Left colon (tissue), 1 donor: ENCODE data around the genes PDCD4 and ACSL5.

GRCh38 chr10:110499047-110499982, 1.6 kb downstream of the DUSP5 start:
- PRO-cap: unidirectional peak, plus-strand start at chr10:110499582; bidirectional peak, plus-strand start at chr10:110499677, minus-strand start at chr10:110499658

DNA sequence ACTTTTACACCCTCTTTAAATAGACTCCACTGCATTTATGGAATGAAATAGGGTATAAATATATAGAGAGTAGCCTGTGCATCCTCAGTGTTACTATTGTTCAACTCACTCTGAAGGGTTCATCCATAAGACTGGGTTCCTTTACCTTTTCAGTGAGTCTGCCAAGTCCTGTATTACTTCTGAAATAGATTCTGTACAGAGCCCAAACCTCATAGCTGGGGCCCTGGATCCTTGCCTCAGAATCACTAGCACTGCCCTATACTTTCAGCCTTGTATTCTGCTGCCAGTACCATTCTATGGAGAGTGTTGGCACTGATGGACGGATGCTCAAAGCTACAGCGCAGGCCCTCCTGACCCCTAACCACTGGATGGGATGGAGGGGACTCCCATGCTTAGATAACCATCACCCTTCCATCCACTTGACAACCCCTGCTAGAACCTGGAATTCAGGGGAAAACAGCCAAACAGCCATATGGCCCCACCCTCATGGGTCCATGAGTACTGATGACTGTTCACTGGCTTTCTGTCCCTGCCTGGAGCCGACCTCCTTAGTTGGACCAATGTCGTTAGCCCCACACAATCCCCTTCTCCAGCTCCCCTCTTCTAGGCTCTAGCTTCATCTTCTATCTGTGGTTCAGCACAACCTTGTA, 16.1 kb downstream of the DUSP5 start:
- PRO-cap: no peak

DNA sequence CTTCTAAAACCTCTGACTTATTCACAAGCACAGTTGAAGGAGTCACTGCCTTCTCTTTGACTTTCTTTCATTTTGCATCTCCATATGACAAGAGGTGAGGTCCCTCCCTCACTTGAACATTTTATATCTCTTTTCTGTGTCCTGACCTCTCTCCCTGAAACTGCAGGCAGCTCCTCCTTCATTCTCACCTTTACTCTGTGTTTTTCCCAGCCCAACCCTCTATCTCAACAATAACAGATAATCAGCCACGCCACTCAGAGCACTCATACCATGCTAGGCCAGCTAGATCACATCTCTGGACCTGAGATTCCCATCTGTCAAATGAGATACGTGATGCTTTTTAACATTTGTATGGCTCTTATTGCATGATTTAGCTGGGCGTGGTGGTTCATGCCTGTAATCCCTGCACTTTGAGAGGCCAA, 63.2 kb upstream of the PDCD4 start:
- PRO-cap: bidirectional peak, plus-strand start at position 262 of the sequence, minus-strand start at position 58 of the sequence

DNA sequence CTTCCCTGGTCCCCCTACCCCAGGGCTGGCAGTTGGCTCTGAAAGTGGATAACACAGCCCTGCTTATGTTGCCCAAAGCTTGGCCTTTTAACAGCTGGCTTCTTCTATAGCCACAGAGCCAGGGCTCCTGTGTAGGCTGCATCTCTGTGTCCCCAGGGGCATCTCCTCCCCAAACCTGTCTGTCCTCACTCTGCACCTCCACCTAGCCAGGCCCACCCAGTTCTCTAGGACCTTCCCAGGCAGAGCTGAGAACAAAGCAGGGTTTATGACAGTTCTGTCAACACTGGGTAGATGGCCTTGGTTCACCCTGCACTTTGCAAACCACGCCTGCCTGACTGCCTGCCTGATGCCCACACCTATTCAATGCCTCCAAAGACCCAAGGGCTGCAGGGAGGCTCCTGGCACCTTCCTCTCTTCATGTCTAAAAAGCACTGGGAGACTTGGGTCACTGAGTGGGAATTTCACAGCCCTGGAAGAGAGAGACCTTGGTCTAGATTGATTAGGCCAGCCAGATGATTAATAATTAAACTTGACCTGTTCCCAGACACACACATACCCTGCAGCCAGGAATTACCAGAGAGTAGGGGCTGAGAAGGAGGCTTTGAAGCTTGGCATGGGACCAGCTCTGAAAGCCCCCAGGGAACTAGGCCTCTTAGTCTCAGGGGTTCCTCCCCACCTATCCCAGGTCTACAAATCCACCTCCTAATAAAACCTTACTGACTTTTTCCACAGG, 25.9 kb upstream of the PDCD4 start:
- PRO-cap: bidirectional peak, plus-strand start at position 363 of the sequence, minus-strand start at position 165 of the sequence

DNA sequence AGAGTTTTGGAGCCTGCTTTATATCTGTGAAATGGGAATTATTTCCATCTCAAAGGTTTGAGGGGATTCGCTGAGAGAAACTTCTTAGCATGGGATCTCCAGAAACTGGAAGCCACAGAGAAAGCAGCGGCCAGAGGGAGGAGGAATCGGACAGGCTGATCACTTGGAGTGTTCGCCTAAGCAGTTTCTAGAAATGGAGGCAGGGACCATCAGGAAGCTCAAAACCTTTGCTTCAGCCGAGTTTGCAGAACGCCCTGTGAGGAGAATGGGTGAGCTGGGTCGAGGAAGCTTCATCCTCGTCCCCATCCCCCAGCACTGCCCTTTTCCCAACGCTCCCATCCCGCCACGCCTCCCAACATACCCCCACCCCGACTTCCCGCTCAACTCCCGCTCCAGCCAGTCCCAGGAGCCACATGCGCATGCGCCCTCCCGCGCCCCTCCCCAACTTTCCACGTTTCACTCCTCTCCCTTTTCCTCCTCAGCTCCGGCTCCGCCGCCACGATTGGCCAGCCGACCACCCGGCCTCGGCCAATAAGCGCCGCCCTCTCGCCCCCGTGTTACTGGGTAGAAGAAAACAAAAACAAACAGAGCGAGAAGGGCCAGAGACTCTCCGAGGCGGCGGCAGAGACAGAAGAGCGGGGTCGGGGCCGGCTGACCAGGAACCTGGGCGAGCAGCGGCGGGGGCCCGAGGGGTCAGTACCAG, at the start of gene PDCD4:
PDCD4 (plus strand) TSS at position 602 of the 703 bp plus-strand sequence.
- PRO-cap: bidirectional peak, plus-strand start at position 602 of the sequence, minus-strand start at position 317 of the sequence

GRCh38 chr10:110873876-110874408, 2.2 kb downstream of the PDCD4 start:
- PRO-cap: unidirectional peak, plus-strand start at chr10:110874161

DNA sequence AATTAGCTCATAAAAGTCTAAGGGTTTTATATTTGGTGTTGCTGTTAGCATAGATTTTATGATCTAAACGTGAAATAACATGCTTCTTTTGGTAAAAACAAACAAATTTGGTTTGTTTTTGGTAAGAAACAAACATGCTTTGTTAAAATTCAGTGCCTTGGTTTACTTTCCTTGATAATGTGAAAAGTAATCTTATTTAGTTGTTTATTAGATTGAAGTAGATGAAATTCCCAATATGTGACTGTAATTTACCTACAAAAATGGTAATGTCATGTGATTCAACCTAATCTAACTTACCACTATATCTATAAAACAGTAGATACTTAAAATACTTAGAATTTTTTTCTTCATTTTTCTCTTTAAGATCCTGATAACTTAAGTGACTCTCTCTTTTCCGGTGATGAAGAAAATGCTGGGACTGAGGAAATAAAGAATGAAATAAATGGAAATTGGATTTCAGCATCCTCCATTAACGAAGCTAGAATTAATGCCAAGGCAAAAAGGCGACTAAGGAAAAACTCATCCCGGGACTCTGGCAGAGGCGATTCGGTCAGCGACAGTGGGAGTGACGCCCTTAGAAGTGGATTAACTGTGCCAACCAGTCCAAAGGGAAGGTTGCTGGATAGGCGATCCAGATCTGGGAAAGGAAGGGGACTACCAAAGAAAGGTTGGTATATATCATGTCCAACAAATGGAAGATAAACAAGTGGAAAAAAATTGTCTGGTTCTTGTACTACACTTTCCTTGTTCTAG, 9.3 kb downstream of the PDCD4 start:
- PRO-cap: no peak

- PRO-cap: no peak
Observed at GRCh38 chr10:110882583-110883513, 11.1 kb downstream of the PDCD4 start.

GRCh38 chr10:110916538-110917226, 2.3 kb downstream of the BBIP1 start:
- PRO-cap: no peak

DNA sequence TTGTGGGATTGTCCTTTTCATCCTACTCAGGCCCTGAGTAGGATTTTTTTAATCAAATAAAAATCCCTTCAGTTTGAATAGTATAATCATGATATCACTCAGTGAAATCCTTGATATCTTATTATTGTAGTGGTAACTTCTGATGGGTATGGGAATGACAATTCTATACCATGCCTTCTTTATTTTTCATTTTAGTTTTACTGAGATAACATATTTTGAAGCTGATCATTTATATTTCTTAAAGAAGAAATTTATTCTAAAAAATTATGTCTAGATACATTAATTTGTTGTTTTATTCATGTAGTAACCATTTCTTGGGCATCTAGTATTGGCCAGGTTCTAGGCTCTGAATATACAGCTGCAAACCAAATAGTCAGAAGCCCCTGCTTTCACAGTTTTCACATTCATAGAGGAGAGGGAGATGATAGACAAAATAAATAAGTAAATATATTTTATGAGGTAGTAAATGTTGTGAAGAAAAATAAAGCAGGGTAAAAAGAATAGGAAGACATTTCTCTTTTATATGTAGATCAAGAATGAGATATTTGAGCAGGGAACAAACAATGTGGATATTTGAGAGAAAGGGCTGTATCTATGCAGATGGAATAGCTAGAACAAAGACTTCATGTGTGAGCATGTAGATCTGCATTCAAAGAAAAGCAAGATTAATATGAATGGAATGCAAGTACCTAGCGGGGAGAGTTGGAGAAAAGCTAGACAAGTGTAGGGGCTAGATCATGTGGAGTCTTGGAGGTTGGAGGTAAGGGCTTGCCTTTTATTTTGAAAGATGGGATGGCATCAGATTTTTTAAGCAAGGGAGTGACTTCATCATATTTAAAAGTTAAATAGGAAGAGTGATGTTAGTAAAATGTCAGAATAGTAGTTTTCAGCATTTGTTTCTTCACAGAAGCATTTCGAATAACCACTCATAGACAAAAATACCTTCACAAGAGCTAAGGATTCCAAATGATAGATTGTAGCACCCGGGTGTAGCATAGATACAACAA, 26.9 kb downstream of the SHOC2 start:
- PRO-cap: no peak

DNA sequence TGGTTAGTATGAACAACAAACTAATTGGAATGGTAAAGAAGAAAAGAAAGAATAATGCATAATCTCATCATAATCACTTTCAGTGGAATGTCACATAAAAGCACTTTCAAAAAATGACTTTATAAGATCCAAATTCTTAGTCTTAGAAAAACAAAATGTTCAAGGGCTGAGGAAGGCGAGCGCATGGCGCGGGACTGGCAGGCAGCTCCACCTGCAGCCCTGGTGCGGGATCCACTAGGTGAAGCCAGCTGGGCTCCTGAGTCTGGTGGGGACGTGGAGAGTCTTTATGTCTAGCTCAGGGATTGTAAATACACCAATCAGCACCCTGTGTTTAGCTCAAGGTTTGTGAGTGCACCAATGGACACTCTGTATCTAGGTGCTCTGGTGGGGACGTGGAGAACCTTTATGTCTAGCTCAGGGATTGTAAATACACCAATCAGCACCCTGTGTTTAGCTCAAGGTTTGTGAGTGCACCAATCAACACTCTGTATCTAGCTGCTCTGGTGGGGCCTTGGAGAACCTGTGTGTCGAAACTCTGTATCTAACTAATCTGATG, 70.6 kb downstream of the SHOC2 start:
- PRO-cap: no peak

- PRO-cap: no peak
Observed at GRCh38 chr10:112168133-112168678, 15.4 kb downstream of the GPAM start.

- PRO-cap: no peak
Observed at GRCh38 chr10:112275445-112276372, 7.5 kb upstream of the TECTB start.

DNA sequence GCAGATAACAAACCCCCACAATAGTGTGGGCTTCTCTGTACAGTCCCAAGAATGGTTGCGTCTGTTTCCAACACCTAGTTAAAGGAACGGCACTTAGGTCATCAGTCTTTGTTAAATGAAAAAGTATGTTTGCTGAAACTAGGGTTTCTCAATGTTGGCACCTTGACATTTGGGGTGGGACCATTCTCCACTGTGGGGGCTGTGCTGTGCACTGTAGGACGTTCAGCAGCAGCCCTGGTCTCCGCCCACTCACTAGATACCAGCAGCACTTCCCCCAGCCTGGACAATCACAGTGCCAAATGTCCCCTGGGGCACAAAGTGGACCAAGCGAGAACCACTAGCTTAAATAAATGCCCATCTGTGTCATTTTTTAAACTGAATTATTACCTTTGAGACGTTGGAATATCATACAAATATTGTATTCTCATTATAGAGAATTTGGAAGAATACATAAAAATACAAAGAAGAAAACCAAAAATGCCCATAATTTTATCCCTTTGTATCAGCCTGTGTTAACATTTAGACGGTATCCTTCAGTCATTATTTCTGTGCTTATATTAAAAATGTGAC, 13.9 kb downstream of the TECTB start:
- PRO-cap: no peak

- PRO-cap: unidirectional peak, minus-strand start at chr10:112339099; unidirectional peak, minus-strand start at chr10:112339127
Observed at GRCh38 chr10:112338883-112339329, 35.0 kb upstream of the ACSL5 start.

DNA sequence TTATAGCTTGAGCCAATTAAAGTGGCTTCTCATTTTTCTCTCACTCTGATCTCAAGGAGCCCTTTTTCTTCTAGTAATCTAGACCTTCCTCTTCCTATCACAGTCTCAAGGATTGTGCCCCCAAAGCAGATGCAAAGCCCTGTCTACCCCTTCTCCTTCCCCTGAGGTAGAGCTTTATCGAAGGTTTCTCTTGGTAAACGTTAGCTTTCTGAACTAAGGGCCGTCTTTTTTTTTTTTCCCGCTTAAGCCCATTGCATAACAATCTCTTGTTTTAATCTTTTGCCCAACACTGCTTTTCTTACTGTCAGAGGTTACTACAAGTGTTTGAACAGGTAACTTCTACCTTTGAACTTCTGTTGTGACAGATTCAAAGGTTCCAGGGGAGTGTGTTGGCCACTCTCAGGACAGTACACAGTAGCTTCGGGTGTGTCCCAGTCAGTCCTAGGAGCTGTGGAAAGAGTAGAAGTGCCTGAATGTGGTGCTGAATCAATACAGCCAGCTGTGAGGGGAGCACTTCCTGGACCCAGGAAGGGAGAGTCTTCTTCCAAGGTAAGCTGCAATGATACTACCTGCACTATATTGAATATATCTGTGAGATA, at the start of gene ACSL5:
ACSL5 (plus strand) TSS at position 396 of the 599 bp plus-strand sequence.
- PRO-cap: bidirectional peak, plus-strand start at position 438 of the sequence, minus-strand start at position 409 of the sequence

DNA sequence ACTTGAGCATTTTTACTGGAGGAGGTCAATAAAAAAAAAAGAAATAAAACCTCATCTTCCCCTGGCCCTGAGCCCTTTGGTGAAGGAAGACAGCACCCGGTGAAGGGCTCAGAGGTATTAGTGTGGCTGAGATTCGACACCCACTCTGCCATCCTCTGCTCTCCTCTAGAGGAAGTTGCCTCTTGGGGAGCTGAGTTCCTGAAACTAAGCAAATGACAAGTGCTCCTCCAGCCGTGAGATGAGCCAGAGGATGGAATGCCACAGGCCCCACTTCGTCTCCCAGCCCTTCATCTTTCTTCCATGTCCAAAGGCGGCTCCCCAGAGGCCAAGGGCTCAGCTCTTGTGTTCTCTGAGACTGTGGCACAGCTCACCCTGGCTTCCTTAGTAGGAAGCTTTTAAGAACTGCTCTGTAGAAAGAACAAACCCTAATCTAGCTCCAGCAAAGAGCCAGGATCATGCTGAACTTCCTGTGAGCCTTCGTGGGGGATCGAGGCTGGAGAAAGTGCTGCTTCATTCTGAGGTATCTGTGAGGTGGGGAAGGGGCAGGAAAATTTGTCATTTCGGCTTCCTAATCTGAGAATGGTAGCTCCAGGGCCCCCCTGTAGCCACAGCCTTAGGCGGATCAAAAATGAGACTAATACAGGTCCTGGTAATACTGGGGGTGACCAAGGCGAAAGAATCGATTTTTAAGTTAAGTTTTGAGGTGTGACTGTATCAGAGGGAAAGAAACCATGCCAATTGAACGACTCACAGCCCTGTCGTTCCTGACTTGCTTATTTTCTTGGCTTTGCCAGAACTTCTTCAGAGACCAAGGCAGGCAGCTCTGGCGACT, 1.3 kb downstream of the ACSL5 start:
- PRO-cap: bidirectional peak, plus-strand start at position 72 of the sequence, minus-strand start outside the sequence; bidirectional peak, plus-strand start at position 241 of the sequence, minus-strand start at position 208 of the sequence

- PRO-cap: no peak
Observed at GRCh38 chr10:112480164-112480580, 33.2 kb downstream of the VTI1A start.

DNA sequence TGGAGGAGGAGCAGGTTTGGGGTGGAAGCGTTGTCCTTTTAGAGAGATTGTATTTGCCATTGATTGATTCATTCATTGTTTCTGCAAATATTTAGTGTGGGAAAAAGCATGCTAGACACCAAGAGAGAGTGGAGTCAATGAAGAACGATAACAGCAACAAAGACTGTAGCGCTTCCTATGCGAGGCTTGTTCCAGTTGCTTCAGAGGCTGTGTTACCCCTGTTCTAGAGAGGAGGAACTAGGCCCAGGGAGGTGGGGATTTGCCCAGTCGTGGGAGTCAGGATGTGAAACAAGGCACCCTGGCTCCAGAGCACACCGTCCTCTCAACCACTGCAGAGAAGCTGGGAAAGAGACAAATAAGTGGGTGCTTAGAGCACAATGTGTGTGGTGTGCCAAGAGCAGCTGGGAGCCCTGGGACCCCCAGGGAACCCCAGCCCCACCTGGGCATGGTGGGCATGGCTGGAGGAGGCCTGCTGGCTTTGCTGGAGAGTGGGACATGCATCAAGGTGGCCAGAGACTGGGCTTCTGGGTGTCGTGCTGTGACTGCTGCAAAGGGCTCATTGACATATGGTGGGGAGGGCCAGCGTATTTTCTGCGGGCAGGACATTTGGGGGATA, 95.1 kb downstream of the TCF7L2 start:
- PRO-cap: no peak

DNA sequence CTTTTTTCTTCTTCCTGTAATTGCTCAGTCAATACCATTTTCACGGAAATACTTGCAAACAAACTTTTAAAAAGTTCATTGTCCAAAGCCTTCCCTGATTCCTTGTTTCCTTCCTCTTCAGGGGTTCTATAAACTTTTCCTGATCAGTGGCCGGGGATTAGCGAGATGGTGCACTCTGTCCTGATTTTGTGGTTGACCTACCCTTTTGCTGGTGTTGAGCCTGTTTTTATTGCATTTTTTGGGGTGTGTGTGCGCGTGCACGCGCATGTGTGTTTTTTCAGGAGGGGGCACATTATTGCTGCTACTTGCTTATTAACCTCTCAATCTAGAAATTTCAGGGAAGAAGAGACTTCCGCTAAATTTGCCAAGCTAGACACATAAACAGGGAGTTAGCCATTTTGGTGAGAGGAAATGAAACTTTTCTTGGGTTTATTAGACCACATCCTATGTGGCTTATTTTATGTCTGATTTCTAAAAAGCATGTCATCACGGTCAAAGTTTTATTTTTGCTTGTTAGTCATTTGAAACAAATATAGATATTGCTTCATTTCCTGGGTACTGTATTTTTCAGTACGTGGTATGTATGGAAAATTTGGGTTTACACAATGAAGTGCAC, 143.9 kb downstream of the TCF7L2 start:
- PRO-cap: unidirectional peak, plus-strand start at position 146 of the sequence